ENCODE results near the genes EBF4 and CDC25B.

DNA sequence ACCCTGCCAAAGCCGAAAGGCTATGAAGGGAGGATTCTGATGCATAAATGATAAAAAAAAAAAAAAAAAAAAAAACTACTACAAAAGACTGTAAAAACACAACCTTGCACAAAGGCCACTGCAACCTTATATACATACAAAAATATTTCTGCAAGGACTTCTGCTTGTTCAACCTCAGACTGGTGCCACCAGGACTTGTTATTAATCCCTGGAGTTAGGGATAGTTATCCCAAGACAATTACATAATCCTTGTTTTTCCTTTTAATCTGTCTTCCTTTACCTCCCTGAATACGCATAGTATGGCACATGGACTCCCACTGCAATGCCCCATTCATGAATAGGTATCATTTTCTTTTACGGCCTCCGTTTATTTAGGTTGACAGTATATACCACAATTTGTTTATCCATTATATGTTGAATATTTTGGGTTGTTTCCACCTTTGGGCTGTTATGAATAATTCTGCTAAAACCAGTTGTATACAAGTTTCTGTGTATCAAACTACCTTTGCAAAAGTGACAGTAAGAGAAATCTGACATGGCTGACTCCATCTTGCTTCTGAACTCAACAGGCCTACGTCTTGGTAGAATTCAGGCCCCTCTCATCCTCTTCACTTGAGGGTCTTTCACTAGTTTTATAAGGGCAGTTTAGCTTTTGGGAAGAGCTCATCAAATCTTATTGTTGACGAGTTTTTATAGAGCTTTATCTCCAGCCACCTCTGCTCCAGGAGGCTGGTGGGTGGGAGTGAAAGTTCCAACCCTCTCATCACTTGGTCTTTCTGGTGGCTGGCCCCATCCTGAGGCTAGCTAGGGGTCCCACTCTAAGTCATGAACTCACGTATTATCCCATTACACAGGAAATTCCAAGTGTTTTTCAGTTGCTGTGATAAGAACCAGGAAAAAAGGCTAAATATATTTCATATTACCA lies 11.8 kb downstream of the SNRPB start:
- RRBS = no CpG with 5 or more reads among the region's 7 CpGs

DNA sequence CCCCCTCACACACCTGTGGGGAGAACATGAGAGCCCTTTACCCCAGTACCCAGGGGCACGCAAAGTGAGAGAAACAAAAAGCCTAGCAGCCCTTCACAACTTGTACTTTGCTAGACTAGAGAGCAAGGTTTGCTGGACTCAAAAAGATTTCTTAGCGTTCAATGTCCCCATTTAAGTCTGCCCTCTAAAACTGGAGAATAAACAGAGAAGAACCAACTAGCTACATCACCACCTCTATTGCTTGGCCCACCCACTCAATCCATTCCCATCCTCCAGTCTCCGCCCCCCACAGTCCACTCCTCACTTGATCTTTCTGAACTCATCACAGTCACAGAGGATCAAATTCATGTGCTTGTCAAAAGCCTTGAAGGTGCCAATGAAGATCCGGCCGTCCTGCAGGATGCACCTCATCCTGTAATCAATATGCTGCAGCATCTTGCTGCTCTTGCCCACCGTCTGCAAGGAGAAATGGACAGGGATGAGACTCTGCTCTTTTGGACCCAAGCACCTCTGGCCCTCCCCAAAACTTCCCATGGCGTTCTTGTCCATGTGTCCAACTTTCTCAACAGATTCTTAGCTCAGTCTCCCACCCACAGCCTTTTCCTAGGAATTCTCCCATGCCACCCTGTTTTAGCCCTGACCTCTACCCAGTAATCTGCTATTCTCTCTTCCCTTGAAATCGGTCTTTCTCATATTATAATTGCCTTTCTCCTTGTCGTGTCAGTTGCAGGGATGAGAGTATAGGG lies 3.1 kb downstream of the SNRPB start:
- RRBS = no CpG with 5 or more reads among the region's 9 CpGs

- RRBS = no CpG with 5 or more reads among the region's 3 CpGs
Observed at GRCh38 chr20:2599571-2600195, 52.7 kb upstream of the NOP56 start.

DNA sequence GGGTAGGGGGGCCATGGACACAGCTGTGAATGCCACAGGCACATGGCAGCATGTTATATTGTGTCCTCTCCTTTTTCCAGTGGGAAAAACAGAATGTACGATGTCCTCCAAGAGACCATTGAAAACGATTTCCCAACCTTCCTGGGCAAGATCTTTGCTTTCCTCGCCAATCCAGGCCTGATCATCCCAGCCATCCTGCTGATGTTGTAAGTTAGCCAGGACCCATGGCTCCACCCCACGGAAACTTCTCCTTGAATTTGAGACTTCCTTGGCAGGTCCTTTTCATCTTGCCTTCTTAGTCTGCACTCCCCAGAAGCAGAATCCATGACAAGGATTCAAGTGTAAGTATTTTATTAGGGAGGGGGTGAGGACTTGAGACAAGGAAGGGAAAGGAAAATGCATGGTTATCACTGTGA lies 28.2 kb upstream of the NOP56 start:
- RRBS = no CpG with 5 or more reads among the region's 4 CpGs

DNA sequence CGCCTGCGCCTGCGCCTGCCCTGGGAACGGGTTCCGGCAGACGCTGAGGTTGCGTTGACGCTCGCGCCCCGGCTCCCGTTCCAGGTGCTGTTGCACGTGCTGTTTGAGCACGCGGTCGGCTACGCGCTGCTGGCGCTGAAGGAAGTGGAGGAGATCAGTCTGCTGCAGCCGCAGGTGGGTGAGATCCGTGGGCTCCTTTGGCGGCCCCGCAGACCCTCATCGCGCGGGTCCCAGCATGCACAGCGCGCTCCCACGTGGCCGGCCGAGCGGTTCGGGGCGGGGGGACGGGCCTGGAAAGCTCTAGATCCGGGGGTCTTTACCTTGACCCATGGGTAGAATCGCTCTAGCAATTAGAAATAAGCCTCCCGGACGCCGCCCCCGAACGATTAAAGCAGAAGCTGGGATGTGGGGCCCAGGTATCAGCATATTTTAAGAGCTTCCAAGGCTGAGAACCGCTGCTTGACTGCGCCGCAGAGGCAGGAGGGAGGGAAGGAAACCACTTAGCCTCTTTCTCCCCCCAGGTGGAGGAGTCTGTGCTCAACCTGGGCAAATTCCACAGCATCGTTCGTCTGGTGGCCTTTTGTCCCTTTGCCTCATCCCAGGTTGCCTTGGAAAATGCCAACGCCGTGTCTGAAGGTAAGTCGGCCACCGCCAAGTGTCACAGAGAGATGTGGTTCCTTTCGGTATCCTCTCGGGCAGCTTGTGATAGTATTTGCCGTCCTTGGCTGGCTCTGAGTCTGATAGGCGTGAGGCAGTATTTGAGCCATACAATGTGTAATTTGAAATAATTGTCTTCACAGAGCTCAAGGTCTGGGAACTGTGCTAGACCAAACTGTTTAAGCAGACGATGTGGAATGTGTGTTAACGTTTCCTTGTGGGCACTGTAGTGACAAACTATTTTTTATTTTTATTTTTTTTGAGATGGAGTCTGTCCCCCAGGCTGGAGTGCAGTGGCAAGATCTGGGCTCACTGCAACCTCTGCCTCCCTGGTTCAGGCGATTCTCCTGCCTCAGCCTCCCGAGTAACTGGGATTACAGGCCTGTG lies 648 bp downstream of the NOP56 start:
- RRBS = under 1% methylated on average over 16 of the region's 59 CpGs

GRCh38 chr20:2692459-2692905 lies at the start of gene EBF4:
EBF4 (plus strand) TSS chr20:2692780.
- RRBS = 2% methylated on average over 41 of the region's 76 CpGs

DNA sequence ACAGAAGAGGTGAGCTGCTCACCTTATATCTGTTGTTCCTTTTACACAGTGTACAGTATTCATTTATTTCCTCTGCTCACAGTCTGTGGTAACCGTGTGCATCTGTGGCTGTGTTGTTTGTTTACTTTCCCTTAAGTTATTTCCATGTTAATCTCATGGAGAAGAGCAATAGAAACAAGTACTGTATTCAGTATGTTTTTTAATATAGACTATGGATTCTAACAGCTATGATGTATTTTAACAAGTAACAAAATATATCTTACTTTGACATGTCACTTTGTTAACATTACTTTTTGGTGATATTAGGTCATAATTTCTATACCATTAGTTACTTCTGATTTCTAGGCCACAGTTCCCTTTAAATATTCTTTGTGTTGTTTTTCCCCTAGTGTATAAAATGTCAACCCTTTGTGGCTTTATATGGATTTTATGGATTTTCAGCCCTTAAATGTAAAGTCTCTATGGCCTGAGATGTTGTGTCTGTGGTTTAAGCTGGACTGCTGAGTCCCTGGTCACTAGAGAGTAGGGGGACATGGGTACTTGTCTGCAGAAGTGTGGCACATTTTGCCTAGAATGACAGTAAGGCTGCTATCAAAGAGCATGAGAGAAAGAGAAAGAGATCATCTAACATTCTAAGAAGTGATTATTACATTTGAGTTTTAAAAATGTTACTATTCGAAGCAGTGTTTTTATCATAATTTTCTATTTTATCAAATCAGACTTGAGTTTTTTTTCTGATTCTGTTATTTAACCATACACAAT lies 68.0 kb upstream of the GNRH2 start:
- RRBS = no CpG with 5 or more reads among the region's 2 CpGs

DNA sequence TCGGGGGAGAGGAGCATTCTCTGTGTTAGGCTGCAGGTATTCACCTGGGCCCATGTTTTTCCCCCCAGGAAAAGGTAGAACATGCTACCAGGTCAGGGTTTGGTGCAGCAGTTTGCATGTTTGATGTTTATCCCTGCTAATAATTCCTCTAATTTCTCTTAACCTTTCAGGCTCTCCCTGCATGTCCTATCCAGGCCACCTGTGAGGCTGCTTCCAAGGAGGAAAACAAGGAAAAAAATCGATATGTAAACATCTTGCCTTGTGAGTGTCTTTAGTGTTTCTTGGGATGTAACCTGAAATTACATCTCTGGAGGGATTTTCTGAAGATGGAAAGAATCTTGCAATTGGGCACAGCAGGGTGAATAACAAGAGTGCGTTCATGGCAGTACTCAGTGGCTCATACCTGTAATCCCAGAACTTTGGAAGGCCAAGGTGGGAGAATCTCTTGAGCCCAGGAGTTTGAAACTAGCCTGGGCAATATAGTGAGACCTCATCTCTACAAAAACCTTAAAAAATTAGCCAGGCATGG lies 38.5 kb upstream of the GNRH2 start:
- RRBS = no CpG with 5 or more reads among the region's 3 CpGs

- RRBS = no CpG with 5 or more reads among the region's 14 CpGs
Observed at GRCh38 chr20:3158884-3159468, 689 bp downstream of the FASTKD5 start.

GRCh38 chr20:3165477-3166007 lies 5.9 kb upstream of the FASTKD5 start:
- RRBS = 9% methylated on average over 6 of the region's 33 CpGs

DNA sequence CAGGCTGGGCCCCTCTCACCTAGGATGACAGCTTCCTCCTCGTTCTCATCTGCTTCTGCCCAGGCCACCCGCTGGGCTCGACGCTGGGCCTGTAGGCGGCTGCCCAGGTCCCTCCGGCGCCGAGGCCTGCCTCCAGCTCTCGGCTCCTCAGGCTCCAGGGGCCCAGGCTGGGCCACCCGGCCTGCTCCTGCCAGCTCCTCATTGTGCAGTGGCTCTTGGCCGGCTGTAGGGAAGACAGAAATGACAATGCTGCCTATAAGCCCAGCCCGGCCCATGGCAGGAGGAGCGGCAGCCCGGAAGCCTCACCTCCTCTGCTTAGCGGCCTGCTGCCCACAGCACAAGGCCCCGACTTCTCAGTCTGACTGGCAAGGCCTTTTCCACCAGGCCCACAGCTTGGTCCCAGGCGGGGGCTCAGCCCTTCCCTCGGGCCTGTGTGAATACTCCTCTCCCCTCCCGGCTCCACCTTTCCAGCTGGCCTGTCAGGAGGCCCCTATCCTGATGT lies 1.2 kb downstream of the DDRGK1 start:
- RRBS = 21% methylated on average over 6 of the region's 19 CpGs

- RRBS = 4% methylated on average over 66 of the region's 100 CpGs
Observed at GRCh38 chr20:3239337-3240369, 663 bp upstream of the SLC4A11 start.

- RRBS = no CpG with 5 or more reads among the region's 7 CpGs
Observed at GRCh38 chr20:3472039-3473014, 1.5 kb downstream of the ATRN start.

DNA sequence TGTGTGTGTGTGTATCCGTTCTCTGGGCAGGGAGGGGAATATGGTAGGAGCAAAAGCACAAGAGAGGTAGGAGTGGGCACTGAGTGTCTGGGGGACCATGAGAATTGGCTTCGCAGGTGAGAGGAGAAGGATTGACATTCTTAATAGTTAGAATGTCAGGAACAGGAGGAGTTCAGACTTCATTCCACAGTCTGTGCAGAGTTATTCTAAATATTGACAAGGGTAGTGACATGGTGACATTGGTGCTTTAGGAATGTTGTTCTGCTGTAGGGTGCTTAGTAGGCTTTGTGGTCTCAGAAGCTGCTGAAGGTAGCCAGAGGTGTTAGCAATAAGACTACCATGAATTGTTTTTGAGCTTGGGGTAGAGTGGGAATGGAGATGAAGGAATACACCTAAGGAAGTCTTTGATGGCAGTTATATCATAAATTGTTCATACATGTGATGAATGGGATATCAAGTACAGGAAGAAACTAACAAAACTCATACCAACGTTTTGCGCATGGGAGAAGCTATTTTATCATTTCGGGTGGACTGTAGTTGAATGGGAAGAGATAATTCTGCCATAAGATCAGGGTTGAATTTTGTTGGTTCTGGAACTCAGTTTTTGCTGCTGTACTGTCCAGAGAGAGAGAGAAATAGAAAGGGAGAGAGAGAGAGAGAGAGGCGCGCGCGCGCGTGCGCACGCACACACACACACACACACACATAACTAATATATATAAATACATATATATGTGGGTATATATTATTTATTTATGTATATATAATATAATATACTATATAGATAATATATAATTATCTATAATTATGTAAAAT lies 21.6 kb downstream of the ATRN start:
- RRBS = no CpG with 5 or more reads among the region's 13 CpGs

DNA sequence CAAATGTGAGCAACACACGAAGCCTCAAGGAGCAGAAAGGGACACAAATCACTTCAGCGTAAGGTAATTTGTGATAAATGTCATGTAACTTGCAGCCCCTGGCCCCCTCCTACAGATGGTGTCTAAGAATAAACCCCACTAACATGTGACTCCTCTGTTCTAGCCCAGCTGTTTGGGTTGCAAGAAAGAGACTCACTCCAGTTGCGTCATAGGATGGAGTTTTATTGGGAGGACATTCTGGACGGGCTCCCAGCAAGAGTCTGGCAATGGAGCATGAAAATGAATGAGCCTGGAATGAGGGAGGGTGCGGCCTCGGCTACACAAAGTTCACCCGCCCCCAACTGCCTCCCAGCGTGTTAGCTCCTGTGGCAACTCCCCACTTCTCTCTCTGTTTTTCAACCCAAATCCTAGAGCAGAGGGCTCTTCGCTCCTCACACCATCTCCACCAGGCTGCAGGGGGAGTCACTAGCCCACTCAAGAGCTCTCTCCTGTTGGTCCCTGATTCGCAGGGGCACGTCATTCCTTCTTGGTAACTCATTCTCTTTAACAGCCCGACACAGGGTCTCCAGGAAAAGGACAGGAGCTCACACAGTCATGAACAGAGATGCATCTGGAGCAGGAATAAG lies 5.1 kb upstream of the ADAM33 start:
- RRBS = no CpG with 5 or more reads among the region's 12 CpGs

DNA sequence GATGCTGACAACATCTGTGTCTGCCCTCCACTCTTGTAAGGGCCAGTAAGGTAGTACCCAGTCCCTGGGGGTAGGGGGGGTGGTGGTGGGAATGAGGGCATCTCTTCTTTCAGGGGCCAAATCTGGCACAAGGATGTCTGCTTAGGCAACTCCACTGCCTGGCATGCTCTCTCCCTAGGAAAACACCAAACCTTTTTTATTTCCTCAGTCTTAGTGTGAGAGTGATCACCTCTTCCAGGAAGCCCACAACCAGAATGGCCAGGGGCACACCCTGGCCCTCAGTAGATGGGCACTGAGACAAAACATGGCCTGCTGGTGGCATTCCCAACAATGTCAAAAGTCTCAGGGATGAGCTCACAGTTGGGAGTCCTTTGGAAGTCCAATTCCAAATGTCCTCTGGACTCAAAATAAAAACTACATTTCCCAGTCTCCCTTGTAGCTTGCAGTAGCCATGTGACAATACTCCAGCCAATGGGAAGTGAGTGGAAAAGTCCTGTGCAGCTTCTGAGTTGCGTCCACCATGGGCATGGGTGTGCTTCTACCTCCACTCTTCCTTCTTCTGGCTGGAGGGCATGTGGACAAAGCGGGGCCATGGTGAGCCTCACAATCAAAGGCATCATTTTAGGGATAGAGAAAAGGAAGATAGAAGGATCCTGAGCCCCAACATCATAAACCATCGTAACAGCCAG lies 5.7 kb upstream of the ADAM33 start:
- RRBS = no CpG with 5 or more reads among the region's 3 CpGs

- RRBS = 74% methylated on average over 2 of the region's 4 CpGs
Observed at GRCh38 chr20:3728638-3729315, 3.7 kb upstream of the HSPA12B start.

GRCh38 chr20:3796012-3797171 lies at the start of gene CDC25B:
CDC25B (plus strand) TSS chr20:3796310.
- RRBS = 4% methylated on average over 28 of the region's 66 CpGs

GRCh38 chr20:3924815-3925436 lies 35.7 kb downstream of the PANK2 start:
- RRBS = no CpG with 5 or more reads among the region's 12 CpGs

- RRBS = no CpG with 5 or more reads among the region's 12 CpGs
Observed at GRCh38 chr20:3930510-3931602, 41.7 kb downstream of the PANK2 start.